SK-N-DZ (cell line): ENCODE data around the gene KAT2B.

DNA sequence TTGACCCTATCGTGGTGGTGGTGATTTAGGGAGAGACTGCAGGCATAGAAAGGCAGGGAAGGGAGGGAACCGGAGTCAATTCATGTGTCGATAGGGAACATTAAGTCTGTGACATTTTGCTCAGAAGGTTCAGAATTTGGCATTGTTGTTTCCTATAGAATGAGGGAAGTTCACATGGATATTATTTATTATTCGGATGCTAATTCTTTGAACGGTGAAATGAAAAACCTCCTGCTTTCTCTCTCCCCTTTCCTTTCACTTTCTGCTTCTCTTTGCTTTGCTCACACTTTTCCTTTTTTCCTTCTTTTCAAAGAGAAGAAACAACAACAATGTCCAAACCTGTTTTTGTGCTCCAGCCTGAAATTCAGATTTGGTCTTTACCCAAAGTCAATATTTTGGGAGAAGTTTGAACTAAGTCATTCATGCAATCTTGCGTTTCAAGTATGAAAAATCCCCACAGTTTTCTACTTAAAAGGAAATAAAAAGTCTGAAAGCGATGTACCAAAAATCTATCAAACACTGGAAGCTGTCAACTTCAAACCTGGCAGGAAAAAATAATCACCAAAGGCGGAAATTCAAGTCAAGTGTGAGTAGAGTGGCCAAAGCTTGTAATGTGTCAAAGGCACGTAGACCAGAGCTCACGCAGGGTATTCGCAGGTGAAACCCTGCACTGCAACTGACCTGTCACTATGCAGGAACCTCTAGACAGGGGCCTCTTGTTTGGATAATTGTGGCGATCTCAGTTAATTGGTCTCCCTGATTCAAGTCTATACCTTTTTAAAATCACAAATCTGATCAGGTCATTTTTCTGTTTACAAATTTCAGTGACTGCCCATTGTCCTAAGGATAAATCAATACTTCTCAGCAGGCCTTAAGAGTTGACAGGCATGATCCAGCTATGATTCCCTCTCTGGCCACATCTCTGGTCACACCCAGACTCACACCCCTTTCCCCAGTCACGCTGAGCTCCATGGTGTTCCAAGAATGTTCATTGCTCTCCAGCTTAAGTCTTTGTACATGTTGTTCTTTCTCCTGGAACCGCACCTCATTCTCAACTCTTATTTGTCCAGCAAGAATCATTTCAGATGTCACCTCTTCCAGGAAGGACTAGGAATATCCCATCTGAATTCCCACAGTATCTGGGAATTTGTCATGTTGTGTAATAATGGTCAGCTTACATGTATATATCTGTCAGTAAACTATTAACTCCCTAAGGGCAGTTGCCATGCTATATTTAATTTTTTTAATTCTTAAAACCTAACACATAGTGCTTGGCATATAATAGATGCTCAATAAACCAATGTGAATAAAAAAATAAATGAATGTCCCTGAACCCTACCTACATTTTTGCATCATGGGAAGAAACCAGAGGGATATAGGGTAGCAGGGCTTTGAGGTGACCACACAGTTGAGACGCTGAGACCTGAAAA lies 118.6 kb upstream of the GALNT15 start:
RAMPAGE:
- cytosol, long total RNA: no peak
- nucleus, long total RNA: no peak

DNA sequence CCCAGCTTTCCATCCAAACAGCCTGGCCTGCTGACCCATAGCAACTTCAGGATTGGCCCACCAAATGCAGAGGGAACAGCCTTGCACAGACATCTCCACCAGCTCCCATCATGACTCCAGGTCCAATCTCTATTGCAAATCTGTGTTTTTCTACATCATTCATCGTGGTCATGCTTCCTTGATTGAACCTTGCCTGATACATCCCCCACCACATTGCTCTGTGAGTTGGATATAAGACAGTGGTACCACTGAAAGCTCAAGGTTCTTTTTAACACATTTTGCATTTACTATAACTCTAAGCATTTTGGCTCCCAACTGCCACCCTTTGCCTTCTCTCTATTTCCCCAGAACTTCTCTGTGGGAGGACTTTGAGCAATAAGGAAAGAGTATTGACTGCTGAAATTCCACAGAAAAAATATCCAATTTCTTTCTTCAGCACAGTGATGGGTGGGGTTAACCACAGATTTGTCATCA lies 114.7 kb upstream of the GALNT15 start:
RAMPAGE:
- cytosol, long total RNA: no peak
- nucleus, long total RNA: no peak

DNA sequence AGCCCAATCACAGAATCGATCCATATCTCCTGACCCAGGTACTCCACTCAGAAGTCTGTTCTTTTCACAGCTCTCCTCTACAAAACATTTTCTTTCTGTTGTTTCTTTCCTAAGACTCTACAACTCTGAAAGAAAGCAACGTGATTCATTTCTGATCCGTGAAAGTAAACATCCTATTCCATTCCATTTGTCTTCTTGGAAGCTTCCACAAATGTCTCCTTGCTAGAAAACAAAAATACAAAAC lies 37.8 kb upstream of the GALNT15 start:
RAMPAGE:
- cytosol, long total RNA: no peak
- nucleus, long total RNA: no peak

DNA sequence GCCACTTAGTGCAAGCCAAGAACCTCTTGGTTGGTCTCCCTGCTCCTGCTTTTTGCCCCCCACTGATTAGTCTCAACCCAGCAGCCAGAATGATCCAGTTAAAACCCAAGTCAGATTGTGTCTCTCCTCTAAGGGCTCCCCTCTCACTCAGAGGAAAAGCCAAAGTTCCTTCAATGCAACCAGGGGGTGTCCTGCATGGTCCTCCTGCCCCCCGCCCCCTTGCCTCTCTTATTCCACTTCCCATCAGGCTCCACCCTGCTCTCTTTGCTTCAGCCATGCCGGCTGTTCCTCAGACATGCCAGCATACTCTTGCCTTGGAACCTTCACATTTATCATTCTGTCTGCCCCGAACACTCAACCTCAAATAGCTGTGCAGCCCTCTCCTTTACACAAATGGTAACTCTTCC lies 948 bp upstream of the GALNT15 start:
RAMPAGE:
- cytosol, long total RNA: no peak
- nucleus, long total RNA: no peak

DNA sequence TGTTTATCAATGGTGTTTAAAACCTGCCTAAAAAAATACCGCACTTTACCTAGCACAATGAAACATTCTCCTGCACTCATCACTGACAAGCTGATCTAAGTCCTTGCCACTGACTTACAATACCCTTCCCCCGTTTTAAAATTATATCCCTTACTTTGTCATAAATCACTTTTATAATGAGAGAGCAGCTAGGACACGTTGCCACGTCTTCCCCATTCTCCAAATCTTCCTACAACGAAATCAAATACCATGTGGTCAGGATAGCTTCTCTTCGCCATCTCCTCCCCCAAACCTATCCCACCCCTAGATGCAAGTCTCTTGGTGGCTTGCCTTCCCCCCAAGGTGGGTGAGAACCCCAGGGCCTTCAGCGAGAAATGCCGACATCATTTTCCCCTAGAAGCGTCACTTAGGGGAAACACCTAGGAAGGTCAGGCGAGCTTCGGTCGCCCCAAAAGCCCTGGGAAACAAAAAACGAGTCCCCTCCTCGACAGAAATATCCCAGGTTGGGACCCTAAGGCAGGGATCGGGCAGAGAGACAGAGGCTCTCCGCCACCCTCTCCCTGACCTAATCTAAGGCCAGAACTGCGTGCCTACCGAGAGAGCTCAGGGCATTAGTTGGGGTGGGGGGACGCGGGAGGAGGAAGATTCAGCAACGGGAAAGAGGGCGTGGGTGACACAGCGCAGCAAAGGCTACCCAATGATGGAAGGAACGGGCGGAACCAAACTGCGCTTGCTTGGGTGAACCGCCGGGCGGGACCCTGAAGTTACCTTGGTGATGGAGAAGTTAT lies 548 bp downstream of the DPH3 start:
RAMPAGE:
- cytosol, long total RNA: no peak
- nucleus, long total RNA: no peak

DNA sequence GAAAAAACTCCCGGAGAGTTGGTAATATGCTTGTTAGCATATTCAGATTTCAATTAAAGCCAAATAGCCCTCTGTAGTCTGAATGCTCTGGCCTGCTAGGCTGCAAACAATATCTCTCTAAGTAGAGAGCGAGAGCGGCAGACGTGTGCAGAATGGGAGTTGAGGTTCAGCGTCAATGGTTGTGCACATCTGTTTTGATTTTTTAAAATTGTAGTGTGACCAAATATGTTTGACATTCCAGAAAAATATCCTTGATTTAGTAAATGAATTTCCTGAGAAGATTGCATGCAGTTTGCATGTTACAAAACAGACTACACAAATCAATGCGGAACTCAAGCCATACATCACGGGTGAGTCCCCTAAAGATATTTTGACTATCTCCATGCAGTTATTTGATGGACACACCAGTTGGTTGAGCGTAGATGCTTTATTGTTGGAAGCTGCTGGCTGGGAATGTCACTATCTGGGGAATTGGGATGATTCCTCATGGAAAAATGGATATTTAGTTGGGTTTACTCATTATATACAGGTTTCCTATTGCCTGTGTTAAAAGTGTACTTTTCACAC lies 37.5 kb downstream of the OXNAD1 start:
RAMPAGE:
- cytosol, long total RNA: no peak
- nucleus, long total RNA: no peak

RAMPAGE:
- cytosol, long total RNA: no peak
- nucleus, long total RNA: no peak
Observed at GRCh38 chr3:16374549-16375040, 109.6 kb downstream of the OXNAD1 start.

RAMPAGE:
- cytosol, long total RNA: no peak
- nucleus, long total RNA: no peak
Observed at GRCh38 chr3:16489667-16490560, 23.6 kb downstream of the RFTN1 start.

DNA sequence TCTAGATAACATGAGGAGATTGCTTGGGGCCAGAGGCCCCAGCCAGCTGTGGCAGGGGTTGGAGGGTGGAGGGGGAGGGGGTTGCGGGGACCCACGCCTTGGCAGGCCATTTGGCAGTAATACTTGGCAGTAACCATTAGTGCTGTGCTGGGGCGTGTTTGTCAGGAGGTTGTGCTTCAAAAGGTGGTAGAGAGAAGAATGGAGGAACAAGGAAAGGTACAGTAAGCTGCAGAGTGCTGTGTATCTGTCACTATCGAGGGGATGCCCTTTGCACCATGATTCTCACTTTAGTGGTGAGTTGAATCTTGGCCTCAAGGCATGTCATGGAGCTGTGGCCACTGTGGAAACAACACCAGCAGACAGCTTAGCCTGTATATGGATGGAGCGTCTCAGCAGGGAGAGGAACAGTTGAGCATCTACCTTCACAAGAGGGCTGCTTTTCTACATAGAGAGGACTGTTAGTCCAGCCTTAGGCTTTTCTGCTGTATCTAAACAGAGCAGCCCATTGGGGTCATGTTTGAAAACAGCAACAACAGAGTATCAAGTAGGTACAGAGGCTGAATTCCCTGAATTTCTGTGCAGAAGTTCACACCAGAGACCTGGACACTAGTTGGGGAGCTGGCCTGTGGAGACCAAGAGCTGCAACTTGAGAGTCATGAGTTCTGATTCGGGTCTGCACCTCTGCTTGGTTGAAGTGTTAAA lies 14.3 kb downstream of the PLCL2 start:
RAMPAGE:
- cytosol, long total RNA: no peak
- nucleus, long total RNA: no peak

RAMPAGE:
- cytosol, long total RNA: no peak
- nucleus, long total RNA: no peak
Observed at GRCh38 chr3:16923048-16923611, 38.4 kb downstream of the PLCL2 start.

DNA sequence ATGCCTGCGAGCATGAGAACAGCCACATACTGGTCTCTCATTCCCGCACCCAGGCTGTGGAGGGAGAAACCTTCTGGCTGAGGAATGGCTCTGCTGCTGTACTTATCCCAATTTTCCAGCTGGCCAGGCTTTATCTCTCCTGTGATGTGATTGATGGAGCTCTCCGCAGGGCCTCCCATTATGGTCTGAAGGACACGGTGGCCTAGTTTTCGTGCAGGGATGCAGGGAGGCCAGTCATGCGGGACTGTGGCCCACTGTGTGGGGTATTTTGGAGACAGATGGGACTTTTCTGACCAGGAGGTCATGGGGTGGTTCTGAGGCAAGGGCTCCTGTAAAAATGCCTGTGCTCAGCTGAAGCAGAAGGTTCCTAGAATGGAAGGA lies 251.5 kb downstream of the PLCL2 start:
RAMPAGE:
- cytosol, long total RNA: no peak
- nucleus, long total RNA: no peak

DNA sequence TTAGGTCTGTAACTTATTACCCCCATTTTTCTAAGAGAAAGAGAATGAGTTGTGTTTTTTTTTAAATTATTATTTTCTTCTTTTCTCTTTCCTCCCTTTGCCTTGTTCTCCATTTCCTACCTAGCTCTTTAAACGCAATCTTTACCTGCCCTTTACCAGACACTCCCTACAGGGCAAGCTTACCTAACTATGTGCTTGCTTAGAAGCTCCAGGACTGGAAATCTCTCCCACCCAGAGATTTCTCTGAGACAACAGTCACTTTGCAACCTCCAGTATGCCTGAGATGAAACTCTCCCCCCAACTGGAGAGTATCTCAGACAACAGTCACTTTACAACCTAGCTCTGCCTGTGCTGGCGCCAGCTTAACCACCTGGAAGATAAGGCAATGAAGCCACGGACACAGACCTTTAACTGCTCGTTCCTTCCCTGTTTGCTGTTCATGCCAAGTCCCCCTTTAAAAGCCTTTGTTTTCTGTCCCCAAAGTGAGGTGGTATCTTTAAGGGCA lies 298.1 kb downstream of the PLCL2 start:
RAMPAGE:
- cytosol, long total RNA: no peak
- nucleus, long total RNA: no peak

RAMPAGE:
- cytosol, long total RNA: no peak
- nucleus, long total RNA: no peak
Observed at GRCh38 chr3:17502764-17503325, 239.6 kb downstream of the TBC1D5 start.

DNA sequence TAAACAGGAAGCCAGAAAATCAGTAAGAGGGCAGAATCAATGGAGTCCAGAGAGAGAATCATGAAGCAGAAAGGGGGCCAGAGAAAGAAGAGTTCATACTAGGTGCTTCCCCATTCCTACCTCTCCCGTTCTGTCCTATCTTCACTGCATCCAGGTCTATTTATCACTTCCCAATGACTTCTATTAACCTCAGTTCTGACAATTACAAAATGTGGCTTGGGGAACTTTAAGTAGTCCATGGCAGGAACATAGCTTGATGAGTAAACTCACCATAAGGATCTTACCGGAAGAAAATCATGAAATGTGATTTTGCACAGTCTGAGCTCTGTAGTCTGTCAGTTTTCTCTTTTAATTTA lies 9.4 kb downstream of the TBC1D5 start:
RAMPAGE:
- cytosol, long total RNA: no peak
- nucleus, long total RNA: no peak

RAMPAGE:
- cytosol, long total RNA: no peak
- nucleus, long total RNA: no peak
Observed at GRCh38 chr3:18331019-18331463, 94.1 kb downstream of the SATB1 start.

RAMPAGE:
- cytosol, long total RNA: no peak
- nucleus, long total RNA: no peak
Observed at GRCh38 chr3:18422923-18423292, 2.2 kb downstream of the SATB1 start.

DNA sequence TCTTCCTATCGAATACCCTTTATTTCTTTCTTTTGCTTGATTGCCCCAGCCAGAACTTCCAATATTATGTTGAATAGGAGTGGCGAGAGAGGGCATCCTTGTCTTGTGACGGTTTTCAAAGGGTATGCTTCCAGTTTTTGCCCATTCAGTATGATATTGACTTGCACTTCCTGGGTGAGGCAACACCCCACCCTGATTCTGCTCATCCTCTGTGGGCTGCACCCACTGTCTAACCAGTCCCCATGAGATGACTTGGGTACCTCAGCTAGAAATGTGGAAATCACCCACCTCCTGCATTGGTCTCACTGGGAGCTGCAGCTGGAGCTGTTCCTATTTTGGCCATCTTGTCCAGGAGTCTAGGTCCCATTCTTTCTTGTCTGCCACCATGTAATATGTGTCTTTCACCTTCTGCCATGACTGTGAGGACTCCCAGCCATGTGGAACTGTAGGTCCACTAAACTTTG lies 44.8 kb upstream of the KCNH8 start:
RAMPAGE:
- cytosol, long total RNA: no peak
- nucleus, long total RNA: no peak

GRCh38 chr3:20039588-20040565 lies at the start of gene KAT2B:
Gene KAT2B (plus strand): TSS chr3:20040446.
RAMPAGE:
- cytosol, long total RNA: no peak
- nucleus, long total RNA: no peak

GRCh38 chr3:20141684-20142525 lies 44.1 kb downstream of the SGO1 start:
RAMPAGE:
- cytosol, long total RNA: no peak
- nucleus, long total RNA: no peak

DNA sequence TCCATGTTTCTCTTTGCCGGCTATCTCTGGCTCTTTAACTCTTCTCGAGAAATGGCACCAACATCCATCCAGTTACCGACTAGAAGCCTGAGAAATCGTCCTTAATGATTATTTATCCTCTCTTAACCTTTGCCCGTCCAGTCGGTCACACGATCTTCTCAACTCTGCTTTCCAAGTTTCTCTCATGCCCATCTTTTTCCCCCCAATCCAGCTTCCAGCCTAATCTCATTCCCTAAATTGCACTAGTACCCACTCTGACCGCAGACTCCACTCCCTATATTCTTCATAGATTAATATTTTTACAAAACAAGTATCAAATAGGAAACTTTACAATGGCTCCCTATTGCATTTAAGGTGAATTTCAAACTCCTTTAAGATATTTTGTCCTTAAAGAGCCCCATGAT lies 691 bp upstream of the SGO1 start:
RAMPAGE:
- cytosol, long total RNA: no peak
- nucleus, long total RNA: no peak